Peyer's patch (tissue), 4 donors: ENCODE results near the genes NLGN4X, VCX3A and VCX2.

DNA sequence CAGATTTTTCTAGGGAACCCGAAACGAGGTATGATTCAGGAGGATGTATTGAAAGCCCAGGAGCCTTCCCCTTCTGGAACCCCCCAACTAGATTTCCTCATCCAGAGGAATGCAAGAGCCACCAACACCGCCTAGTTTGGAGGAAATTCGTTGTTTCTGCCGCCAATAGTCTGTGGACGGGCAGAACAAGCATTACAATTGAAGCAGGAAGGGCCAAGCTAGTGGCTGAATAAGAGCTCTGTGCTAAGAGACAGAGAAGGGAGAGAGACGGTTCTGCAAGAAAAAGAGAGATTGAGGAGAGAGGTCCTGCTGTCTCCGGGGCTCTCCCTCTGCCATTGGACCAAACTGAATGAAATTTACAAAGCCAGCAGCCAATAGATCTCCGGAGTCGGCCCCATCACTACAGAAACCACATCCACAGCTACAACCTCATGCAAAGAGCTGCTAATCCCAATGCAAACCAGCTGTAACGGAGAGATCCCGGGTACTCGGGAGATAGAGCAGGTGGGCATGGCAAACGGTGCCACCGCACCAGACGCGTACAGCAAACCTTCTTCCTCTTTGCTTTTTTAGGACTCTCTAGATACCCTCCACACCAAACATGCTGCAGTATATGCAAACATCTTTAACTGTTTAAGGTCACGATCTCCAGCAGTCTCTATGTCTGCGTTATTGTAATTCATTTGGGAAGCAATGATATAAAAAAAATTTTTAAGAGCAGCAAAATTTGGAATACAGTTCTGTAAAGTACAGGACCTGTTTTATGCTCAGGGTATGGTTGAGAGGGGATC is at the start of gene NLGN4X:
Gene NLGN4X (minus strand): TSS at position 277 of the 791 bp plus-strand sequence.
- PRO-cap, result no peak
- RAMPAGE, long total RNA, 4 experiments, result no peak in any of the 4 experiments

DNA sequence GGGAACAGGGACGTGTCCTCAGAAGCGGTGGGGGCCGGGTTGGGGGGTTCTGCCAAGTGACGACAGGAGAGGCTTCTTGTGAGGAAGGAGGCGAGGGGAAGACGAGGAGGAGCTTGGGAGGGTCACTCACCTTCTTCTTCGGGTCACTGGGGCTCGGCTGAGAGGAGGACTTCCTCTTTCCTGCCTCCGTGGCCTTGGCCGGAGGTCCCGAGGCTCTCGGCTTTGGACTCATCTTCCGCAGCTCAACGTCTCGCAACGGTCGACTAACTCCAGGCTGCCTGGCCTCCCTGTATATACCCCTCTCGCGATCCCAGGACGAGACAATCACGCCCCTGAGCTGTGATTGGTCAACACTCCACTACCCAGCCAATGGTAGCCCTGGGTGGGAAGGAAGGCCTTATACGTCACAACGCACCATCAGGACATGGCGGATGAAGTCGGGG is 631 bp downstream of the VCX3A start:
- PRO-cap, result no peak
- RAMPAGE, long total RNA, 4 experiments, result no peak in any of the 4 experiments

DNA sequence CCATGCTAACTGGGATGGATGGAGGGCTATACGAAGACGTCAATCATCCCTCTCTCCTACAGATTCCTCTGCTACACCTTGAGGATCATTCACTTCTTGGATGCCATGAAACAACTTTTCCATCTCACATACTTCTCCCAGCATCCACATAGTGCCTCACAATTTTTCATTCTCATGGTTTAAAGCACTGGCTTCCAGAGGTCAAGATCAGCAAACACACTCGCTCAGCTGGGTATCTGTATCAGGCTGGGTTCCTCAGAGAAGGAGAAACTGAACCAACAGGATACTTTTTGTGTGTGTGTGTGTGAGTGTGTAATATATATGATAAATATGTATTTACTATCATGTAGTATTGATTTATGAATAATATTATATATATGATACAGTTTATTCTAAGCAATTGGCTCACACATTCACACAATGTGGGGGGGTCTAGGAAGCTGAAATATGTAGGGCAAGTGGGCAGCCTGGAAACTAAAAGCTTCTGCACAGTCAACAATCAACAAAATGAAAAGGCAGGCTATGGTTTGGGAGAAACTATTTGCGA is at the start of gene VCX3A:
Gene VCX3A (minus strand): TSS at position 150 of the 547 bp plus-strand sequence.
- PRO-cap, result no peak
- RAMPAGE, long total RNA, 4 experiments, result no peak in any of the 4 experiments

GRCh38 chrX:7218998-7219864 is 71.3 kb upstream of the PUDP start:
- PRO-cap, result no peak
- RAMPAGE, long total RNA, 4 experiments, result no peak in any of the 4 experiments

- PRO-cap, result no peak
- RAMPAGE, long total RNA, 4 experiments, result no peak in any of the 4 experiments
Observed at GRCh38 chrX:7892154-7892367, 35.2 kb downstream of the PNPLA4 start.

DNA sequence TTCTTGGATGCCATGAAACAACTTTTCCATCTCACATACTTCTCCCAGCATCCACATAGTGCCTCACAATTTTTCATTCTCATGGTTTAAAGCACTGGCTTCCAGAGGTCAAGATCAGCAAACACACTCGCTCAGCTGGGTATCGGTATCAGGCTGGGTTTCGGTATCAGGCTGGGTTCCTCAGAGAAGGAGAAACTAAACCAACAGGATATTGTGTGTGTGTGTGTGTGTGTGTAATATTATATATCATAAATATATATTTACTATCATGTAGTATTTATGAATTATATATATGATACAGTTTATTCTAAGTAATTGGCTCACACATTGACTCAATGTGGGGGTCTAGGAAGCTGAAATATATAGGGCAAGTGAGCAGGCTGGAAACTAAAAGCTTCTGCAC is at the start of gene VCX2:
Gene VCX2 (minus strand): TSS at position 57 of the 403 bp plus-strand sequence.
- PRO-cap, result no peak
- RAMPAGE, long total RNA, 4 experiments, result no peak in any of the 4 experiments

DNA sequence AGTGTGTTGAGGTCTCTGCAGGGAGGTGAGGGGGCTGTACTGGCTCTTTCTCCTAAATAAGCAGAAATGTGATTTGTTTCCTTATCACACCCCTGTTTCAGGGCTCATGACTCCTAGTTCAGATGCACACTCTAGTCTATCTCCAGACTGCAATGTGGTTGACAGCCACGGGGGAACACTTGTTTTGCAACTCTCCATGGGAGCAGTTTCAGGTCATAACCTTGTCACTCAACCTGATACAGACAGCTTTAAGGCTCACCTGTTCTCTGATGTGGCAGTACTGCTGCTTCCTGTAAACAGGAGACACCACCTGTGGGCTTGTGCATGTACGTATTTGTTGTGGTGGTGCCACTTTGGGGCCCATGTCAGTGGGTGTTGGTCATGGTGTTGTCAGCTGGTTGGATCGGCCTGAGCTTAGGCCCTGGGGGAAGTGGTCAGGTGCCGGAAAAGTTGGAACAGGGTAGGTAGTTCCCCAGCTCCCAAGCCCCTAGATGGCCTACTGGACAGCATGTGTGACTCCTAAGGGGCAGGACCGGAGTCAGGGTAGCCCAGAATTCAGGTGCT is 46.2 kb downstream of the FAM9B start:
- PRO-cap, result no peak
- RAMPAGE, long total RNA, 4 experiments, result no peak in any of the 4 experiments

DNA sequence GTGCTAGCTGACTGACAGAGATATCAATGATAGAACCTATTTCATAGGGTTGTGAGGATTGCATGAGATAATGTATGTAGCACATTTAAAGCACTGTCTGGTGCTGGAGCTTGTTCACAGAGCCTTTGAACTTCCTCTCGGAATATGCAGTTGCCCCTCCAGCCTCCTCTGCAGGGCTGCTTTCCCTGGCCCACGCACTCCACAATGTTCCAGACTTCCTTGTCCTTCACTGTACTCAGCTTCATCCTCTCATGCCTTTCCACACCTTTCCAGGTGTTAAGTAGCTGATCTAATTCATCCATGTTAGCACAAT is 85.2 kb upstream of the TBL1X start:
- PRO-cap, result no peak
- RAMPAGE, long total RNA, 4 experiments, result no peak in any of the 4 experiments

DNA sequence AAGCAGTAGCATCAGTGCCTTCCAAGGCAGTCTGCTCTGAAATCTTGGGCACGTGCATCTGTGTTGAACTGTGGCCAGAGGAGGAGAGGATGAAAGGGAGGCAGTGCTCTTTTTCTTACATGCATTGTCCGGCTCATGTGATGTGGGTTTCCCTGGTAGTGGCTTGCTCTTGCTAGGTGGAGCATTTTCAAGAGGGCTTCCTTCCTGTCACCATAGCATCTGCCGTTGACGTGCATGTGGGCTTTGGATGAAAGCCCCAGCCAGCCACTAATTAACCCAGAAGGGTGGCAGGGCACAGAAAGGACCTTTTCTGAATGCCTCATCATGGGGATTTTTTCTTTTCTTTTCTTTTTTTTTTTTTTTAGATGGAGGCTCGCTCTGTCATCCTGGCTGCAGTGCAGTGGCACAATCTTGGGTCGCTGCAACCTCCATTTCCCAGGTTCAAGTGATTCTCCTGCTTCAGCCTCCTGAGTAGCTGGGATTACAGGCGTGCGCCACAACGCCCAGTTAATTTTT is 121.3 kb downstream of the GPR143 start:
- PRO-cap, result no peak
- RAMPAGE, long total RNA, 4 experiments, result no peak in any of the 4 experiments

DNA sequence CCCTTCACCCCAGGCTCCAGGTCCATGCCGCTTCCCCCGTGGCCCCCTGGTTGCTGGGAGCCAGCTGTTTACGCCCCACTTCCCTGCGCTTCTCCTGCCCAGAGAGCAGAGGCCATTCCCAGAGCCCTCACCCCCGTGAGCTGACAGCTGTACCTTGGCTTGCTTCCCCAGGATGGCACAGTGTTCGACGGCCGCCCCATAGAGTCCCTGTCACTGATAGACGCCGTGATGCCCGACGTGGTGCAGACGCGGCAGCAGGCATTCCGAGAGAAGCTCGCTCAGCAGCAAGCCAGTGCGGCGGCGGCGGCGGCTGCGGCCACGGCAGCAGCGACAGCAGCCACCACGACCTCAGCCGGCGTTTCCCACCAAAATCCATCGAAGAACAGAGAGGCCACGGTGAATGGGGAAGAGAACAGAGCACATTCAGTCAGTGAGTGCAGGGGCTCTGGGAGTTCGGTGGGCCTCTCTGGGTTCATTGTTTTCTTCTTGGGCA is 77.8 kb downstream of the GPR143 start:
- PRO-cap, result no peak
- RAMPAGE, long total RNA, 4 experiments, result no peak in any of the 4 experiments

GRCh38 chrX:10038510-10039074 is 71.4 kb downstream of the CLDN34 start:
- PRO-cap, result no peak
- RAMPAGE, long total RNA, 4 experiments, result no peak in any of the 4 experiments

DNA sequence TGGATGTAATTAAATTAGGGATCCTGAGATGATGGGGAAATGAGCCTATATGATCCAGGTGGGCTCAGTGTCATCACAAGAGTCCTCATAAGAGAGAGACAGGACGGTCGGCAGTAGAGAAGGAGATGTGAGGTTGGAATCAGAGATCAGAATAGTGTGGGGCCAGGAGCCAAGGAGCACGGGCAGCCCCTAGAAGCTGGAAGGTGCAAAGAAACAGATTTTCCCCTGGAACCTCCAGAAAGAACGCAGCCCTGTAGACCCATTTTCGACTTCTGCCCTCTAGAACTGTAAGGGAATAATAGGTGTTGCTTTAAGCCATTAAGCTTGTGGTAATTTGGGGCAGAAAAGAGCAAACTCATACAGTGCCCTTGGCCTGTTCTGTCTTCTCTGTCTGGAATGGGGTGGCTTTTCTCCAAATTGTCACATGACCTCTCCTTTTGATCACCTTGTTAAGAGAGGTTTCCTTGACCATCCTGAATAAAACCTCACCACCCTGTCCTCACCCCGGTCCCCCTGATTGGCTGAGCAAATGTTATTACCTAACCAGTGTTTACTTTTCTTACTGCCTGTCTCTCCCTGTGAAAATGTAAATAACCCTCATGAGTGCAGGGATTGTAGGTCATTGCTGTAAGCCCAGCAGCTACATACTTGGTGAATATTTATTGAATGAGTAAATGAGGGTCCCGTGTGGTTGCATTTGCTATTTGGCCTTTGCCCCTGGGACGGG is 55.8 kb upstream of the CLCN4 start:
- PRO-cap, result no peak
- RAMPAGE, long total RNA, 4 experiments, result no peak in any of the 4 experiments

GRCh38 chrX:10110921-10111379 is 45.8 kb upstream of the CLCN4 start:
- PRO-cap, result unidirectional peak, minus-strand start at chrX:10111047
- RAMPAGE, long total RNA, 4 experiments, result no peak in any of the 4 experiments

DNA sequence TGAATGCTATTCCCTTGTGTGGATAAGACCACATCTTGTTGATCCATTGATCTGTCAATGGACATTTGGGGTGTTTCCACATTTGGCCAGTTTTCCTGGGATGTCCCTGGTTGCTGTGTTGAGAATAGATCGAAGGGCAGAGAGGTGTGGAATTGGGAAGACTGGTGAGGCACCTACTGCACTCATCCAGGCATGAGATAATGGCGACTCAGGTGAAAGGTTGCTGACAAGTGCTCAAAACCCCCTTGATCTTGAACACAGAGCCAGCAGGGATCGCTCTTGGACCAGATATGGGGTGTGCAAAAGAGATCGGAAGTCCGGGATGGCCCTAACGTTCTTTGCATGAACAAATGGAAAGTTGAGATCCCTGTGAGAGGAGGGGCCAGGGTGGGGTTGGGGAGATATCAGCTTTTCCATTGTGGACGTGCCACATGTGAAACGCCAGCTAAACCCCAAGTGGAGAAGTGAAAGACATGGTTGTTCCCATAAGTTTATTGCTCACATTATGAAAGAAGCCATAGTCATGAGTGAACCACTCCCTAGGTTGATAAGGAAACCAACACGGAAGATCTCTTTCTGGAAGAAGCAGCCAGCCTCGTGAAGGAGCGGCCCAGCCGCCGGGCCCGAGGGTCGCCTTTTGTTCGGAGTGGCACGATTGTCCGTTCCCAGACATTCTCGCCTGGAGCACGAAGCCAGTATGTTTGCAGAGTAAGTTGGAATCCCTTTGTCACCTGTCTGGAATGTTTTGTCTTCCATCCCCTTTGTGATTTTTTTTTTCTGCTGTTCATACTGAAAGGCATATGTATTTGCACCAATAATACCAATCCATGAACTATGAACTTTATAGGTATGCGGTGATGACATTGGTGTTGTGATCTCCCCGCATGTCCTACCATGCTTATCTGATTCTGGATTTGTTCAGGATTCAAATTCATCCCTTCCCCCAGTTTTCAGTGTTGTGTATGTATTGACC is 22.6 kb upstream of the CLCN4 start:
- PRO-cap, result no peak
- RAMPAGE, long total RNA, 4 experiments, result no peak in any of the 4 experiments

DNA sequence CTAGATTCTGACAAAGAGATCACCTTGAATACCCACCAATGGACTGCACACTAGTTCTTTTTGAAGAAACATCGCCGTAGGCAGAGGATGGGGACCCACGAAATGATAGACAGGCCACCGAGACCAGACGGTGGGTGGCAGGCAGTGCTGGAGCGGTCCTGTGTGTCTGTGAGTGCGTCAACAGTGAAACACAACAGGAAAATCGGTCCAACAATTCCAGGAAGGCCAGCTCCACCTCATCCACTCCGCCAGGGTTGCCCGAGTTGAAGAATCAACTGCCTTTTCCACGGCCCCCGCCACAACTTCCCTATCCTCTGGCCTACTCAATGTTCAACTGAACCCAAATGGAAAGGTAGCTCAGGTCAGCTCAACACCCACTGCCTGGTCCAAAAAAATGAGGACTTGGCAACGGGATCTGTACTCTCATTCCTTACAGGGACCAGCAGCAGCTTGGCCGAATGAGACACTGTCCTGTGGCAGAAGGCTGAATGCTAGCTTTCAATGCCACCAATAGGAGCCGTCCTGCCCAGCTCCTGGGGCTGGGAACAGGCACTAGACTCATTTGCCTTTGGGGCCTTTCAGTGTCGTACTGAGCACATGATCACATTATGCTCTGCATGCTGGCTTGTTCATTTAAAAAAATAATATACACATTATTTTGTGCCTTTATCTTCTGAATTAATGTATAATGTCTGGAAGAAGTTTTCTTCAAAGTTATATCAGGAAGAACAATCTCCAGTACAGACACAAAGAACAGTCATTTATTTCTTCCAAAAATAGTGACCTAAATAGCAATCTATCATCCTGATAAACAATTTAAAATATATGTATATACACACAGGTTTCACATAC is 43.4 kb downstream of the MID1 start:
- PRO-cap, result no peak
- RAMPAGE, long total RNA, 4 experiments, result no peak in any of the 4 experiments

- PRO-cap, result no peak
- RAMPAGE, long total RNA, 4 experiments, result no peak in any of the 4 experiments
Observed at GRCh38 chrX:10633661-10634083, 13.3 kb upstream of the MID1 start.

DNA sequence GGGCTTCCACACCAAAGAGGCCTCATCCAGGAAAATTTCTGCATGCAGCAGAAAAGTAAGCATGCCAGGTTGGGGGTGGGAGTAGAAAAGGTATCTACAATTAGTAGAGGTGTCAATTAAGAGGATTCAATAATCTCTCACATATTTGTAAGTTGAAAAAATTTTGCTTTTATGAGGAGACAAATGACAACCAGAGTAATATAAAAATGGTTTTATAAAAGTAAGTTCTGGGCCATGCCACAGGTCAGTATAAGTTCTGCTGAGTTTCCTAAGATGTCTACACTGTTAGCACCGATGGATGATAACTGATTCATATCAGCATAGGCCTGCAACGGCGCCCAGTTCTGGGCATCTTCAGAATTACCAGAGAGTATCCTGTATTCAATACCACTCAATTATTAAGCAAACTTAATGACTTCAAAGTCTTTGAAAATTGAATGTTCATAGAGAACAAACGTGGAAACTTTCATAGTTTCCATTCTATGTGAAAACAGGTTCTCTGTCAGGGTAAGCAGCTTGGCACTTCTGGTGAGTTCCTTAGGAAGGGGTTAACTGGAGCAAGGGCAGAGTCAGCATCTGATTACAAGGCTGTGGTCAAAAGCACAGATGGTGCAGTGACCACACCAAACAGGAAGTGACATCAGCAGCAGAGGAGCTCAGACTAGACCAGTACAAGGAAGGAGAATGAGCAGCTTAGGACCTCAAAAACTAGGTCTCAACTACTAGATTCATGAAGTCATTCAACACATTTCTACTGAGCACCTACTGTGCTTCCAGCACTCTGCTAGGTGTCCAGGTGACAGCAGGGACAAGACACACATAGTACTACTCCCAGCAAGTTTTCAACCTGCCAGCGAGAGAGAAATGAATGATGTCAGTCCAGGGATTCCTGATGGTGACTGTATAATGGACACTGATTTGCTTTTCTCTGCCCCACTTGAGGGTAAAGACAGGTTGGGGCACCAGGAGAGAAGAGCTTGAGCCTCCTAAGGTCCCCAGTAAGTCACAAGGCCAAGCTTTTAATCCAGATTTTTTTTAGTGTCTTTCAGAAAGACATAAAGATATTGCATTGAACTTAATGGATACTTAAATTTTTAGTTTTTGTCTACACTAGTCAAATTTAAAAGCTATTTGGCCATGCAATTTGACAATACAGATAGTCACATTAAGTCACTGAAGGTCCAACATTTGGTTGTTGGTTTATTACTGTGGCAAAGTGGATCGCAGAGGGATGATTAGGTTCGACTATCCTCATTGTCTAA is 130.1 kb downstream of the AMELX start:
- PRO-cap, result unidirectional peak, plus-strand start at position 669 of the sequence
- RAMPAGE, long total RNA, 4 experiments, result no peak in any of the 4 experiments

- PRO-cap, result no peak
- RAMPAGE, long total RNA, 4 experiments, result no peak in any of the 4 experiments
Observed at GRCh38 chrX:11461732-11462163, 168.5 kb downstream of the AMELX start.

DNA sequence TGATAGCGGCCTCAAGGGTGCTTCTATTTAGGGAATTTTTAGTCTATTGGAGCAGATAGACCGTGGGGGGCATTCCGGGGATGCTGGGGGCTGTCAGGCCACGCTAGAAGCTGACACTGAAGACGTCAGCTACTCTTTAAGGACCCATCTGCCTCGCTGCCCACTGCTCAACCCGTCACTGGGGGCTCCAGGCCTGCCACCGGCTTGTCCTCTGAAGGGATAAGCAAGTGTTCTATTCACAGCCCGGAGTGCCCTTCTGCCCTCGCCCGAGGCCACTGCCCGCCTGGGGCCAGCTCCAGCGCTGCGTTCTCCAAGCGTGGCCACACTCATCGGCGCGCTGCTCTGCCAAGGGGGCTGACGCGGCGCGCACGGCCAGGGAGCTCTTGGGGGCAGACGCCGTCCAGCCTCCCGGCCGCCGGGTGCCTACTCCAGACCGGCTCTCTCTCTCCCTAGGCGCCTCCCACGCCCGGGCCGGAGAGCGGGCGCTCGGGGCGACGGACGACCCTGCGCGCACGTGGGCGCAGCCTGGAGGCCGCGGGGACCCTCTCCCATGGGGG is 556 bp upstream of the MSL3 start:
- PRO-cap, result no peak
- RAMPAGE, long total RNA, 4 experiments, result no peak in any of the 4 experiments

DNA sequence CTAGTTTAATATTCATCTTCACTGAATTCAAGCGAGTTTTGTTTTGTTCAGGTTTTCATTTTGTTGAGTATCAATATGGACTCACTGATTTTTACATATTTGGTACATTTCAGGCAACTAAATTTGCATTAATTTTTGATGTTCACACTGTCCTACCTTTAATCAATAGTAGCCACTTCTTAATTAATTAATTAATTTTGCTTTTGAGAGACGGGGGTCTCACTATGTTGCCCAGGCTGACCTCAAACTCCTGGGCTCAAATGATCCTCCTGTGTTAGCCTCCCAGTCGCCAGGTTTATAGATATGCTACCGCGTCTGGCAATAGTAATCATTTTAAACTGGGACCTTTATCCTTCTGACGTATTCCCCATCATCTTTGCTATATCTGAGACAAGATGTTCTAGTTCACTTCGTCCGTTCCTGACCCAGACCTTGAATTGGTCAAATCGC is 7.4 kb upstream of the PRPS2 start:
- PRO-cap, result no peak
- RAMPAGE, long total RNA, 4 experiments, result no peak in any of the 4 experiments